Cardiac atrium fibroblast (primary cell): ENCODE data around the genes SMARCD2 and GH1.

GRCh38 chr17:63761093-63761371 is 12.4 kb downstream of the CCDC47 start:
- RAMPAGE, long total RNA, result no peak

GRCh38 chr17:63821961-63822220 is 5.3 kb upstream of the PSMC5 start:
- RAMPAGE, long total RNA, result no peak

GRCh38 chr17:63842128-63843334 is at the start of gene SMARCD2:
Gene SMARCD2, minus strand, starts transcription at chr17:63842685.
- RAMPAGE, long total RNA, result no peak

DNA sequence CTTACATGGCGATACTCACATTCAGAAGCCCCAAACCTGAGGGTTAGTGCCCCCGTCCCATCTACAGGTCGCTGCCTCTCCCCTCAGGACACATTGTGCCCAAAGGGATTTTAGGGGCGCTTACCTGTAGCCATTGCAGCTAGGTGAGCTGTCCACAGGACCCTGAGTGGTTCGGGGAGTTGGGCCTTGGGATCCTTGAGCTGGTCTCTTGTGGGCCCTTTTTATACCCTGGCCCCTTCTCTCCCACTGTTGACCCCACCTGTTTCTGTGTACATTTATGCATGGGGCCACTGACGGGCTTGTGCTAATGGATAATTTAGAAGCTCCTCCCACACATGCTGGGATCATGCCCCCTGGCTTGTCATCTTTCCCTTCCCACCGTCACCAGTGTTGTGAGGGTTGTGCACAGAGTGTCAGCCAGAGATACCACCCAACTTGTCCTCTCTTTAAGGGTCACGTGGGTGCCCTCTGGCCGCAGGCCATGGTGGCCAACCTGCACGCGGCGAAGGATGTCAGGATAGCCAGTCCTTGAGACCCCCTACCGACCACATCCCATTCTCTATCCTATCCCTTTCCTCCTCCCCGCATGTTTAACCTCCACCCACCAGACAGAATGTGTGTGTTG is at the start of gene GH1:
Gene GH1 (minus strand): TSS at position 197 of the 625 bp plus-strand sequence.
- RAMPAGE, long total RNA, result no peak

- RAMPAGE, long total RNA, result no peak
These were observed 13.6 kb upstream of the CD79B start for GRCh38 chr17:63945713-63946186.

DNA sequence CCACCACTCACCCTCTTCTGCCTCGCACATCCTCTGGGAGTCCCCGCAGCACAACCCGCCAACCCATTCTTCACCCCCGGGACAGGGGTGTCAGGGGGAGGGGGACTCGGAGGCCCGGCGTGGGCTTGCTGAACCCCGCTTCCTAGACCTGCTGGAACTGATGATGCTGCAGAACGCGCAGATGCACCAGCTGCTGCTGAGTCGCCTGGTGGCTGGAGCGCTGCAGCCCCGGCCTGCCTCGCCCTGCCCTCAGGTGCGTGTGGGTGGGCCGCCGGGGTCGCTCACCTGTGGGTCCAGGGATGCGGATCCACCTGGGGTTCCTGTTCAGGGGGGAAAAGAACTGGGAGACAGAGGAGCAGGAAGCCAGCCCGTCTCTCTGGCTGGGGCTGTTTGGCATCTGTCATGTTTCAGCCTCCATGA is 681 bp downstream of the PRR29 start:
- RAMPAGE, long total RNA, result no peak

GRCh38 chr17:64016463-64016903 is 4.0 kb downstream of the ICAM2 start:
- RAMPAGE, long total RNA, result no peak

GRCh38 chr17:64059922-64060132 is 39.4 kb upstream of the ICAM2 start:
- RAMPAGE, long total RNA, result no peak

DNA sequence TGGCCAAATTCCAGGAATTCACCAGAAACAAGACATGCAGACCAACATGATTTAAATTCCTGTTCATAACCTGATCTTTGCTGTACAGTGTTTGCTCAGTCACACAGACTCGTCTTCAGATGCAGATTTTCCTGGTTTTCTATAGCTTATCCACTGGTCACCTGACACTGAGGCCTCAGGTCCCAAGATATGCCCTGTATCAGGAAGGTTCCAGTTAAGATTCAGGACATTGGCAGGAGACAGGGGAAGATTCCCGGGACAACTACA is 47.4 kb downstream of the ERN1 start:
- RAMPAGE, long total RNA, result no peak

- RAMPAGE, long total RNA, result no peak
These were observed 45.7 kb downstream of the ERN1 start for GRCh38 chr17:64083988-64084957.

DNA sequence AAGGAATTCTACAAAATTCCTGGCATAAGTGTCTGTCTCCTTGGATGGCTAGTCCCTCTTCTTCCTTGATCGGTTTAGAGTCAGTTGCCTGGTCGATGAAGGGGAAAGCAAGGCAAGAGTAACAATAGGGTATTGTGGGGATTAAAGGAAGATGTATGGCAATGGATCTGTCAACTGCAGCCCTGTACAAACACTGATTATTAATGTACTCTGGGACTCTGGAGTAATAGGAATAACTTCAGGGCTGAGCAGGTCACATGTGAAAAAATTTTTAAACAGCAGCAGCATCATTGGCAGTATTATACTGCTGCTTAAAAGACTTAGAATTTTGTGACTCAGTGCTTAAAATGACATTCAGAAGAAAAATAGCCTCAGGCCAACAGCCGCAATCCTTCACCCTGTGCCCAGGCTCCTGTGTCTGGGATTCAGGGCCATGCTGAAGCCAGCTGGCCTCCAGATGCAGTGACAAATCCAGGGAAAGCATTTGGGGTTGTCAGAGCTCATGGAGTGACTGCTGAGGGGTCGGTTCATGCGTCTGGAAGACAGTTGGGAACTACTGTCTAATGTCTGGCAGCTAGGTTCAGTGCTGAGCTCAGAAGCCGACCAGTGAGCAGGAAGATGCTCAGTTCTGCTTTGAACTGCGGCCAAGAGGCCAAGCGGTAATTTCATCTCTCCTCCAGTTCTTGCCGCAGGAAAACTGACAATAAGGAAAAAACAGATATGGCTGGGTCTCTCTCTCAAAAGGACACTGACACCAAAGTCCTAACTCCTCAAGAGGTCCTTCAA is 22.2 kb downstream of the TEX2 start:
- RAMPAGE, long total RNA, result no peak

GRCh38 chr17:64277801-64278280 is 14.8 kb upstream of the TEX2 start:
- RAMPAGE, long total RNA, result no peak

GRCh38 chr17:64354810-64355173 is 35.9 kb downstream of the PECAM1 start:
- RAMPAGE, long total RNA, result no peak

- RAMPAGE, long total RNA, result no peak
These were observed 34.7 kb downstream of the PECAM1 start for GRCh38 chr17:64355897-64356496.

DNA sequence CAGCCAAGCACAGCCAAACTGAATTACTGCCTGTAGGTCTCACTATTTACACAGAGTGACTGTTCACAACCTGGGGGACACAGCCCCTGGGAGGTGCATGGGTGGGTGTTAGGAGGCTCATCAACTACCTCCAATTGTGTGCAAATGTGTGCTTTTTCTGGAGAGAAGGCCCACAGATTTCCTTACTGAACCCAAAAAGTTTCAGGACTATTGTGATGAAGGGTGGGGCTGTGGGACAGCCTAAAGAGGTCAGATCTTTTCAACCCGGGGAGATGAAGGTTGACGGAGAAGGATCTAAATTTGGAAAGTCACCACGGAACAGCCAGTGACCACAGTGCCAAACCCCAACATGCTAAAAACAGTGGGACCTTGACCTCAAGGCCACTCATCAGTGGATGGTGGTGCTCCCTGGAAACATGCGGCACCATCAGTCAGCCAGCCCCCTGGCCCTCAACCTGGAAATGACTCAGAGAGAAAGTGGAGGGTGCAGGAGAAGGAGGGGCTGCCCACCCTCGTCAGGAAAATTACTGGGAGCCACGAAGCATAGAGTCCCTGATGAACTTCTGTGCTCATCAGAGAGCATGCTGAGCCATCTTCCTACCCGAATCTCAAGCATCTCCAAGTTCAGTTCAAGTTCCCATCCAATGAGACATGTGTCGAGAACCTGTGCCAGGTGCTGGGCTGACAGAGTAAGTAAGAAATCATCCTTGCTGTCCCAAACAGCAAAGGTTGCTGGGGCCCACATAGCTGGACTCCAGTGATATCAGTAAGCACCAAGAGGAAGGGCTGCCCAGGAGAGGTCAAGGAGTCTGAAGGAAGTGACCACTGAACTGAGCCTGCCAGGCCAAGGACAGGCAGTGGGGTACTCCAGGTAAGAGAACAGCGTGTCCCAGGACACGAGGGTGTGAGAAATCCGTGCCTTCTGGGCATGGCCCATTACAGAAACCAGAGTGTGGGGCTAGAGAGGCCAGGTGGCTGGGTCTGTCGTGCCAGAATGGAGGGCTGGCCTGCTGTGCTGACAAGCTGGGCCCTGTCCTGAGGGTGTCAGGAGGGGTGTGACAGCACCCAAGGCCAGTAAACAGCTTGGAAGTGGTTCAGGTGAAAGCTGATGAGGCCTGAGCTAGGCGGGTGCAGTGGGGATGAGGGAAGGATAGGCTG is 5.4 kb downstream of the PECAM1 start:
- RAMPAGE, long total RNA, result no peak

GRCh38 chr17:64411859-64412464 is 21.3 kb upstream of the PECAM1 start:
- RAMPAGE, long total RNA, result no peak

- RAMPAGE, long total RNA, result no peak
These were observed 1.3 kb upstream of the POLG2 start for GRCh38 chr17:64497991-64498685.

- RAMPAGE, long total RNA, result no peak
These were observed 3.0 kb downstream of the DDX5 start for GRCh38 chr17:64502803-64503741.

DNA sequence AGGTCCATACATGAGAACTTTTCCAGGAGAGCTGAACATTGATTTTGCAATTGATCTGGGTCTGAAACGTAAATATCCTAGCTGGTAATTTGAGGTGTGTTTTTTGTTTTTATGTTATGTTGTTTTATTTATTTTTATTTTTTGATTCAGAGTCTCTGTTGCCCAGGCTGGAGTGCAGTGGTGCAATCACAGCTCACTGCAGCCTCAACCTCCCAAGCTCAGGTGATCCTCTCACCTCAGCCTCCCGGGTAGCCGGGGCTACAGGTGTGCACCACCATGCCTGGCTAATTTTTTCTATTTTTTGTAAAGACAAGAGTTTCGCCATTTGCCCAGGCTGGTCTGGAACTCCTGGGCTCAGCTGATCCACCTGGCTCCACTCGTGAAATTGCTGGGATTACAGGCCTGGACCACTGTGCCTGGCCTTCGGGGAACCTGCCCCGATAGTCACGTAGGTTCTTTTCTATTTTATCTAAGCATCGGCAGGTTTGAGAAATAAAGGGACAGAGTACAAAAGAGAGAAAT is 3.7 kb downstream of the CEP95 start:
- RAMPAGE, long total RNA, result no peak

DNA sequence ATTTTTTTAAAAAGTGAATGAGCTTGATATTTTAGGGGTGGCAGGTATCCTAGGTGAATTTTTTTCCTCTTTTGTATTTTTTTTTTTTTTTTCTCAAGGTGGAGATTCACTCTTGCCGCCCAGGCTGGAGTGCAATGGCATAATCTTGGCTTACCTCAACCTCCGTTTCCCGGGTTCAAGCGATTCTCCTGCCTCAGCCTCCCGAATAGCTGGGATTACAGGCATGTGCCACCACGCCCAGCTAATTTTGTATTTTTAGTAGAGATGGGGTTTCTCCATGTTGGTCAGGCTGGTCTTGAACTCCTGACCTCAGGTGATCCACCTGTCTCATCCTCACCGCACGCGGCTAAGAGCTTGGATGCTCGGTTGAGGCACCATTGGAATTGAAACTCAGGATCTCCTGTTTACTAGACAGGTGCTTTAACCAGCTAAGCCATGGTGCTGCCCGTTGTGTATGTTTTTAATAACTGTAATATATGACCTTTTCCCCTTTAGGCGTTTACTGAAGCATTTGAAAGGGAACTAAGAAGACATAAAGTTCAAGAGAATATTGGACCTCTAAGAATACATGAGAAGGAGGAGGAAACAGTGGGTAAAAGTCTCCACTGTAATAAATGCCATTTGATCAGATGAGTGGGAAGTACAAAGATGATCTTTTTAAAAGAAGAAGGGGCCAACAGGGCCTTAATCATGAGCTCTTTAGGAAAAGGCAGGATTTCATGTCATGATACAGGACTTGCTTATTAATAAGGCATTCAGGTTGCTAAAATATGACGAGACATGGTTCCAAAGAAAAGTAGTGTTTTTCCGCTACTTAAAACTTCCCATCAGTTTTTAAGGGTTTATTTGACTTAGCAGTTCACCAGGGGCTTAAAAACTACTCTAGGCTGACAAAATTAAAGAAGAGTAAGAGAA is 23.9 kb downstream of the CEP95 start:
- RAMPAGE, long total RNA, result no peak